GM19240 (cell line): ENCODE data around the genes ZNF668 and PRSS8.

GRCh38 chr16:30985401-30986415 is 701 bp downstream of the HSD3B7 start:
- RRBS: 97% methylated on average over 2 of the region's 26 CpGs

- RRBS: no CpG with 5 or more reads among the region's 23 CpGs
Observed at GRCh38 chr16:31001903-31002924, 8.2 kb downstream of the STX1B start.

DNA sequence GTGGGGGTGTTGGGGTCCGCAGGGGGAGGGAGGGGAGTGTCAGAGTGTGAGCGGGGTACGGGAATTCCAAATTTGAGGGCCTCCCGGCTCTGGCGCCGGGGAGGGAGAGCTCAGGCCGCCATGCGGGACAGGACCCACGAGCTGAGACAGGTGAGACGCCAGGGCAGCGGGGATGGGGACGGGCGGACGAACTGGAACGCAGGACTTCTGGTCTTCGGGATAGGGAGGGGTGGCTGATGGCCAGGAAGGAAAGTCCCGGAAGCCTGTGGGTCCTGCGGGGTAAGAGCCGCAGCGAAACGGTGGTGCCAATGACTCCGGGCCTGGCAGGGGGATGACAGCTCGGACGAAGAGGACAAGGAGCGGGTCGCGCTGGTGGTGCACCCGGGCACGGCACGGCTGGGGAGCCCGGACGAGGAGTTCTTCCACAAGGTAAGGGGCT is 347 bp downstream of the STX4 start:
- RRBS: 2% methylated on average over 12 of the region's 32 CpGs

DNA sequence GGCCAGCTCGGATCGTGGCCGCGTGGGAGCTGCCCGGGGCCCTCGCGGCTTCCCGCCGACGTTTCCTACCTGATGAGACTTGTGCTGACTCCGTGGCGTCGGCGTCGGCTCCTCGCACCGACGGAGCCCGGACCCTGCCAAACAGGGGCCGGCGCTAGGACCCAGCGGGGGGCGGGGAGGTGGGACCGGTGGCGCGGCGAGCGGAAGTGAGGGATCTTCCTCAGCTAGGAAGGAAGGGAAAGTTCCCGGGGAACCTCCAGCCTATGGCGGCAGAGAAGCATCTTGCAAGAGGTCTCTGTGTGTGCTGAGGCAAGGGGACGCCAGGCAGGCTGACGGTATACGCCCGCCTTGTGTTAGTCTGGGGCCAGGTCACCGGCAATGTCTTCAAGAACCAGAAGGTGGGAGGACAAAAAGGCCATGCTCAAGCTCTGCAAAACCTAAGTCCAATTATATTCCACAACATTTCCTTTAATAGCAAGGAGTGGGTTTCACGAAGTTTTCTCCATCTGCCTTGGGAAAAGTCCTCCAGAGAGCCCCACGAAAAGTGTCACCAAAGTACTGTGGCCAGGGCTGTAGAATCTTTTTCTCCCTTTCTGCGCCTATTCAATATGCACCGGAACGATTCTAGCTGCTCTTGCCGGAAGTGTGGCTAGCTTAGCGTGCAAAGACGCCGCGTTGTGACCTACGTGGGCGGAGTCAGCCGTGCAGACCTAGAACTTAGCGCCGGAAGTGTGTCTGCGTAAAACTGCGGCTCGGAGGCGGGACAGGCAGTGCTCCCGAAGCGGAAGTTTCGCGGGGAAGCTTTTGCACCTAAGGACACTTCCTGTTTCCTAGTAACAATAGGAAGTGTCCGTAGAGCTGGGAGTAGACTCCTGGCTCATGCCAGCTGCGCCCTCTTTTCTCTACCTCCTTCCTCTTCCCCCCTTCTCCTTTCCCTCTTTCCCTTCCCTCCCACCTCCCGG is at the start of gene ZNF668:
Gene ZNF668 (minus strand): TSS at position 651 of the 962 bp plus-strand sequence.
- RRBS: 1% methylated on average over 36 of the region's 61 CpGs

- RRBS: 94% methylated on average over 1 of the region's 18 CpGs
Observed at GRCh38 chr16:31080382-31081170, 6.4 kb downstream of the ZNF646 start.

DNA sequence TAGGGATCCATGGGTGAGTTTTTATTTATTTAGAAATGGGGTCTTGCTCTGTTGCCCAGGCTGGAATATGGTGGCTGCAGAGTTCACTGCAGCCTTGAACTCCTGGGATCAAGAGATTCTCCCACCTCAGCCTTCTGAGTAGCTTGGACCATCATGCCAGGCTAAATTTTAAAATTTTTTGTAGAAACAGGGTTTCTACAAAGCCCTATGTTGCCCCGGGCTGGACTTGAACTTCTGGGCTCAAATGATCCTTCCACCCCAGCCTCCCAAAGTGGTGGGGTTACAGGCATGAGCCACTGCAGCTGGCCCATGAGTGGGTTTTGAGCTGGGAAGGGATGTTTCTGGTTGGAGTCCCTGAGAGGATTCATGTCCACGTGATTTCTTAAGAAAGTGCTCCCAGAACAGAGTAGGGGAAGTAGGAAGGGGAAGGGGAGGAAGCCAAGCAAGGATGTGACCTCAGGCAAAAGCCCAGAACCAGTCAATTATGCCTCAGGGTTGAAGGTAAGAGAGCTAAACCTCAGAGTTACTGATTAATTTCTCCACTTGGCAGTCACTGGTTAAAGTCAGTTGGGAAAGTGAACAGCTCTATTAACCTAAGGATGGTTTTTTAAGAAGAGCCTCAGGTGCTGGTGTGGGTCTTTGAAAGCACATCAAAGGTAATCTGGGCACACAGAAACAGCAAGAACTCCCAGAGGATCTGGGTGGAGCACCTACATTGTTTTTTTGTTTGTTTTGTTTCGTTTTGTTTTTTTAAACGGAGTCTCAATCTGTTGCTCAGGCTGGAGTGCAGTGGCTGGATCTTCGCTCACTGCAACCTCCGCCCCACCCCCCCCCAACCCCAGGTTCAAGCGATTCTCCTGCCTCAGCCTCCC is 3.8 kb upstream of the KAT8 start:
- RRBS: no CpG with 5 or more reads among the region's 7 CpGs

DNA sequence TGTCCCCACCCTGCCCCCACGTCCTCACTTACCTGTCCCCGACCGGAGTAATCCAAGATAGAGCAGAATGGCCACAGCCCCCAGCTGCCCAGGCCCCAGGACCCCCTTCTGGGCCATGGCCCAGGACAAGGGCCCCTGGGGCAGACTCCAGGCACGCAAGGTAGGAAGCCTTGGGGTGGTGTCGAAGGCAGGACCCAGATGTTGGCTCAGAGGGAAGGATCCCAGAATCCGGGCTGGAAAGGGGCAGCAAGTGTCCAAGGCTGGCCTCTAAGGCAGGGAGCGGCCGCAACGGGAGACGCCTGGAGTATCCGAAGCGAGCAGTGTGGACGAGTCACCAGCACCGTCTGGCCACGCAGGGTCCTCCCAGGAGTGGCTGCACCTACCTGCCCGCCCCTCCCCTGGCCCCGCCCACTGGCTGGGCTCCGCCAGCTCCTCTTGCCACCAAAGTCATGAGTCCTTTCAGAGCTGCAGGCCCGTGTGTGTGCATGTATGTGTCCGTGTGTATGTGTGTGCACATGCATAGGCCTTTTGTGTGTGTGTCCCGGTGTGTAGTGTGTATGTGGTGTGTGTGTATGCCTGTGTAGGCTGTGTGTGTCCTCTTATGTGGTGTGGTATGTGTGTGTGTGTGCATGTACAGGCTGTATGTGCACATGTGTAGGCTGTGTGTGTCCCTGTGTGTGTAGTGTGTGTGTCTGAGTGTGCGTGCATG is at the start of gene PRSS8:
Gene PRSS8 (minus strand): TSS at position 346 of the 709 bp plus-strand sequence.
- RRBS: 72% methylated on average over 3 of the region's 22 CpGs

GRCh38 chr16:31141662-31142360 is 6.3 kb upstream of the PRSS8 start:
- RRBS: no CpG with 5 or more reads among the region's 19 CpGs

DNA sequence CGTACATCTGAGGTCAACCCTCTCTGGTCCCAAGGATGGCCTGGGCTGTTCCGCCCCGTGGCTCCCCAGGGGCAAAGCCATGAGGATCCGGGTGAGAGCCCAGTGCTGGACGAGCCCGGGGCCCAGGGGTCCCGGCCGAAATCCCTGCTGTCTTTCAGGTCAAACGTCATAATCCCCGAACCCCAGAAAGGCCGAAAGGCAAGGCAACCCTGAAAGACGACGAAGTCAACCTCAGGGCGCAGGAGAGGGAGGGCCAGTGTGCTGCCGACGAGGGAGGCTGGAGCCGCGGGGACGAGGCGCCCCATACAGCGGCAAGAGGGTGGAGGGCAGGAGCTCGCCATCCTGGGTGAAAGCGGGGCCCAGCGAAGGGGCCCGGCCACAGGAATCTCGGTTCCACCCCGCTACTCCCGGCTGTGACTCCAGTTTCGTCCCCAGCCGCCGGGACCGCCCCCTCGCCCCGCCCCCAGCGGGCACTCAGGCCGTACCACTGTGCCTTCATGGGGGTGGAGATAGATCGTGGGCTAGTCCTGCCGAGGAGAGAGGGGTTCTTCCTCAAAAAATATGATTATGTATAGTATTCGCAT is 457 bp upstream of the FUS start:
- RRBS: 0% methylated on average over 3 of the region's 39 CpGs

DNA sequence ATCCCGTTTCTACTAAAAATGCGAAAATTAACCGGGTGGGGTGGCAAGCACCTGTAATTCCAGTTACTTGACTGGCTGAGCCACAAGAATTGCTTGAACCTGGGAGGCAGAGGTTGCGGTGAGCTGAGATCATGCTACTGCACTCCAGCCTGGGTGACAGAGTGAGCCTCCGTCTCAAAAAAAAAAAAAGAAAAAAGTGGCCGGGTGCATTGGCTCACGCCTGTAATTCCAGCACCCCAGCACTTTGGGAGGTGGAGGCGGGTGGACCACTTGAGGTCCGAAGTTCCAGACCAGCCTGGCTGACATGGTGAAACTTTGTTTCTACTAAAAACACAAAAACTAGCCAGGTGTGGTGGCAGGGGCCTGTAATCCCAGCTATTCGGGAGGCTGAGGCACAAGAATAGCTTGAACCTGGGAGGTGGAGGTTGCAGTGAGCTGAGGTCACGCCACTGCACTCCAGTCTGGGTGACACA is 2.2 kb downstream of the PYCARD start:
- RRBS: no CpG with 5 or more reads among the region's 11 CpGs

- RRBS: 7% methylated on average over 5 of the region's 43 CpGs
Observed at GRCh38 chr16:31331135-31331705, 23.8 kb upstream of the ITGAX start.

DNA sequence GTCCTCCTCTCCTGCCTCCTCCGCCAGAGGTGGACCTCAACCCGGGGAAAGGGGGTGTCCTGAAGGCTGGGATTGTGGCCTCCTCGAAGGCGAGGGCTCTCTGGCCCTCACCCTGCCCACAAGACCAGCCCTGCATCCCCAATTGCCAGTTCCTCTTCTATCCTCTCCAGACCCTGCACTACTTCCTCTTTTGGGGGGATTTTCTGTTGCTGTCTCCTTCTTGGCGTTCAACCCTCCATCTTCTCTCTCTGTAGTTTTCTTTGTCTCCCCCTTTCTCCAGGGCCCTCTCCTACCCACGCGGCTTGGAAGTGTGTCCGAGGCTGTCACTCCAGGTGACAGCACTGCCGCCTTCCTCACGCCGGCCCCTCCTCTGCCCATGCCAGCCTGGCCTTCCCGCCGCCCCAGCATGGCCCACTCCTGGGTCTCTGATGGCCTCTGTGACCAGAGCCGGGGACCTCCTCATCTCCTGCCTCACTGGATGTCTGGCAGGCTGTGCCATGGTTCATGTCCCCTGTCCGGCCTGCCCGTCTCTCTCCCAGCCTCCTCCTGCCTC is 2.5 kb upstream of the ITGAX start:
- RRBS: 28% methylated on average over 5 of the region's 16 CpGs

GRCh38 chr16:31373163-31373676 is 18.2 kb downstream of the ITGAX start:
- RRBS: no CpG with 5 or more reads among the region's 14 CpGs

- RRBS: no CpG with 5 or more reads among the region's 3 CpGs
Observed at GRCh38 chr16:31386614-31386810, 6.6 kb upstream of the ITGAD start.

GRCh38 chr16:31441800-31442269 is 754 bp downstream of the ZNF843 start:
- RRBS: 95% methylated on average over 3 of the region's 29 CpGs

GRCh38 chr16:31457747-31458402 is 1.4 kb upstream of the ARMC5 start:
- RRBS: no CpG with 5 or more reads among the region's 21 CpGs

GRCh38 chr16:31528791-31529886 is 1.4 kb downstream of the AHSP start:
- RRBS: 6% methylated on average over 8 of the region's 56 CpGs

DNA sequence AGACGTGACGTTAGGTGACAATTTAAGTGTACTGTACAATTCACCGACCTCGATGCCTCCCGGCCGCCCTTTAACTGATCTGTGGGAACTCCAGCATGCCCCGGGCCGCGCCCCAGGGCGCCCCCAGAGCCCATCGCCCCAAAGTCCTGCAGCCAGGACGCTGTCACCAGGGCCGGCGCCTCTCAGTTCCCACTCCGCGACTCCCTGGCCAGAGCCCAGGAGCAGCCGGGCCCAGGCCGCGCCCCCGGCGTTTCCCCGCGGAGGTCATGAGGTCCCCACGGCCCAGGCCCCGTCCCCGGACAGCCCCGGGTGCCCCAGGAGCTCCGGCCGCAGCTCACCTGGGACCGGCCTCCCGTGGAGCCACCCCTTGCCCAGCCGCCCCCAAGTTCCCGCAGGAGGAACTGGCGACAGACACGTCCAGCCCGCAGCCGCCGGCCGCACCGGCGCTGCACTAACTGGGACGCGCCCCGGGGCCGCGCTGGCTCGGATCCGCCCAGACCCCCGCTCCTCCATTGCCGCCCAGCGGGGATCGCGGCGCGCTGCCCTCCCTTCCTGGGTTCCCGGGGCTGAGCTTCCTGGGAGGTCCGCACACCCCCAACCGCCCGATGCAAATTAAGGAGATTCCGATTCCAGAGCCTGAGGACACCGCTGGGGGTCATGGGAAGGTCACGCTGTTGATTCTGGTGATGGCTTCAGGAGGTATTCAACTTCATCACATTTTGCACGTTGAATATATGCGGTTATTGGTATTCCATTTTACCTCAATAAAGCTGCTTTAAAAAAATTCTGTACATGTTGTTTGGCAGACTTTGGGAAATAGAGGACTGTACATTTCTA is 9.8 kb downstream of the AHSP start:
- RRBS: 17% methylated on average over 37 of the region's 64 CpGs

DNA sequence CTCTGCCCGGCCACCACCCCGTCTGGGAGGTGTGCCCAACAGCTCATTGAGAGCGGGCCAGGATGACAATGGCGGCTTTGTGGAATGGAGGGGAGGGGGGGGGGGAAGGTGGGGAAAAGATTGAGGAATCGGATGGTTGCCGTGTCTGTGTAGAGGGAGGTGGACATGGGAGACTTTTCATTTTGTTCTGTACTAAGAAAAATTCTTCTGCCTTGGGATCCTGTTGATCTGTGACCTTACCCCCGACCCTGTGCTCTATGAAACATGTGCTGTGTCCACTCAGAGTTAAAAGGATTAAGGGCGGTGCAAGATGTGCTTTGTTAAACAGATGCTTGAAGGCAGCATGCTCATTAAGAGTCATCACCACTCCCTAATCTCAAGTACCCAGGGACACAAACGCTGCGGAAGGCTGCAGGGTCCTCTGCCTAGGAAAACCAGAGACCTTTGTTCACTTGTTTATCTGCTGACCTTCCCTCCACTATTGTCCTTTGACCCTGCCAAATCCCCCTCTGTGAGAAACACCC is 36.7 kb upstream of the ZNF267 start:
- RRBS: no CpG with 5 or more reads among the region's 10 CpGs

- RRBS: no CpG with 5 or more reads among the region's 3 CpGs
Observed at GRCh38 chr16:31869472-31869989, 4.1 kb upstream of the ZNF267 start.